A375 (cell line): ENCODE measurements around a stretch of chr9.

DNA sequence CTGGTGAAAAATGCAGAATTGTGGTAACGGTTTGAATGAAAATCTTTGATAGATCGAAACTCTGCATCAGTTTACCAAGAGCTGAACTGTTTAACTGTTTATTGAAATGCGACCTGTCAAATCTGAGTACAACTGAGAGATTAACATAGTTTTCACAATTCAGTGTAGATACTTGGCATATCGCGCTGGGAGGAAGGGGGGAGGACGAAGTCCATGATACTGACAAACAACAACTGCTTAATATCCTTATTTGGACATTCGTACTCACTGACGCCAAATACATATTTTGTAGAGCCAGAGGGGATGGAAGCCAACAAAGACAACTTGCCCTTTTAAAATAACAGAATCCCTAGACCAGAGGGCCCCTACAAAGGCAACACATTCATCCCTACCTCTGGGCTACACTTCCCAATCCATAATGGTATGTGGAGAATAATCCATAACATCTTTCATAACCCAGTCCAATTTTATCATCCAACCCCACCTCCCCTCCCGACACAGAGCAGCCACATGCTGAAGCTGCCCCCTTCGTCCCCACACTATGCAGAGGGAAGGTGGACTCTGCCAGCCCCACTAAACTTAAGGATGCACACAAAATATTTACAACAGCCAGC is 93.1 kb downstream of the GLIS3 start:
- RAMPAGE, long total RNA = no peak

DNA sequence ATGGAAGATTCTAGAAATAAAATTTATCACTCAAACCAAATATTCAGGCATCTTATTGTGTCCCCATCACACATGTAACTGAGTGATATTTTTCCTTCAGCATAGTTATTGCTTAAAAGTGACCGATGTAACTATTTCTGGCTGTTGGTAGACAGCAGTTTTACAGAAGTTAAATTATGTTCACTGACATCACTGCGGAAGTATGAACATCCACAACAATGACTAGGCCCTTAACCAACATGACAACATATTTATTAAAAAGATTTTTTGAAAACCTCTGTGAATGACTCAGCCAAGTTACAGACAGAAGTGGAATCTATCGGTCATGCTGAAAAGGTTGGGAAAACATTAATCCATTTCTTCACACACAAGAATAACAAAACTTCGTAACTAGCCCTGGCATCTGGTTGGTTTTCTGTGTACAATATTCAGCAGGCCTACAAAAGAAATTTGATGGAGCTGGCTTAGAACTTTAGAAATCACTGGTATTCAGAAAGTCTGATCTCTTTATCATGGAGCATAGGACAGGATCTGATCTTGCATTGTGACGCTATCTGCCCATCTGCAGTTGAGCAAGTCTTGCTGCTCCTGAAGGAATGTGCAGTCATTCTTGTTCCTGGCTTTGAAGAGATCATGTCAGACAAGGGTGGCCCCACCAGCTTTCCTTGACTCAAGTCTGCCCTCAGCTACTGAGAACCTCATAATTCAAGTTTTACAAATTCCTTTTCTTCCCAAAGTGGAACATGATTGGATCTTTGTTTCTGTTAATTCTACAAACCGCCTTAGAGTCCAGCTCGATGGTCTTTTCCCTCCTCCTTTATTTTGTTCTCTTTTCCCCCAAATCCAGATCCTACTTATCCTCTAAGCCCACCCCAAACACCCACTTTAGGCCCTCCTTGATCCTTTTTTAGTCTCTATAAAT is 6.4 kb downstream of the GLIS3 start:
- RAMPAGE, long total RNA = no peak

GRCh38 chr9:4305009-4305723 is 5.3 kb upstream of the GLIS3 start:
- RAMPAGE, long total RNA = no peak

DNA sequence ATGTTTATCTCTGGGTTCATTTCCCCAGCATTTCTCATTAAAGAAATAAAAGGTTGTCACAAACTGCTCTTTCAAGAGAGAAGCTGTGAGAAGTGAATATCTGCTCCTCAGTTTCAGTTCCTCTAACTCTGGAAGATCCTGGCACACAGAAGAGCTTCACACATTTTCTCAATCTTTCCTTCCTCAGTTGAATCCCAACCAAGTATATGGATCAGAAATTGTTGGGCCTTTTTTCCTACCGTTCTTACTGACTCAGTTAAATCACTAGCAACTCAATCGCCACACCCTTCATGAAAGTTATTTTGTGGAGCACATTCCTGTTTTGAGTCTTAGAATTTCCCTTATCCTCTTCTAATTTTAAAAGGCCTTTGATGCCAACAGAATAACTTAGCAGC is 59.4 kb upstream of the SLC1A1 start:
- RAMPAGE, long total RNA = no peak

DNA sequence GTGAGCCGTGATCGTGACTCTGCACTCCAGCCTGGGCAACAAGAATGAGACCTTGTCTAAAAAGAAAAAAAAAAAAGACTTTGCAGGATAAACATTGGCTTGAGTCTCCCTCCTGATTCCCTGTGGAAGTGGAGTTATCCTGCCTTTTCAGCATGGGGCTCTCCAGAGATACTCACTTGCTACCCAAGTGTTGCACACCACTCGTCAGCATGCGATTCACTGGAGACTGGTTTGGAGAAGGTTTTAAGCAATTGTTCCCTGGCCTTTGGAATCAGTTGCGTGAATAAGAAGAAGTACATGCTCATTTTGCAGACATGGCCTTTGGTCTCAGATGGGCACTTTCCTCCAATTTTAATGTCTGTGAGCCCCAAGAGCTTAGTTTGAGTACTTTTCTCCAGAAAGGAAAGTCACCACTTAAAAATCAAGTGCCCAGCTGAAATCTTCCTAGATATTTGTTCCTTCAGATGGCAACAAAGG is 2.5 kb downstream of the SLC1A1 start:
- RAMPAGE, long total RNA = no peak

GRCh38 chr9:4503002-4503647 is 12.9 kb downstream of the SLC1A1 start:
- RAMPAGE, long total RNA = no peak

DNA sequence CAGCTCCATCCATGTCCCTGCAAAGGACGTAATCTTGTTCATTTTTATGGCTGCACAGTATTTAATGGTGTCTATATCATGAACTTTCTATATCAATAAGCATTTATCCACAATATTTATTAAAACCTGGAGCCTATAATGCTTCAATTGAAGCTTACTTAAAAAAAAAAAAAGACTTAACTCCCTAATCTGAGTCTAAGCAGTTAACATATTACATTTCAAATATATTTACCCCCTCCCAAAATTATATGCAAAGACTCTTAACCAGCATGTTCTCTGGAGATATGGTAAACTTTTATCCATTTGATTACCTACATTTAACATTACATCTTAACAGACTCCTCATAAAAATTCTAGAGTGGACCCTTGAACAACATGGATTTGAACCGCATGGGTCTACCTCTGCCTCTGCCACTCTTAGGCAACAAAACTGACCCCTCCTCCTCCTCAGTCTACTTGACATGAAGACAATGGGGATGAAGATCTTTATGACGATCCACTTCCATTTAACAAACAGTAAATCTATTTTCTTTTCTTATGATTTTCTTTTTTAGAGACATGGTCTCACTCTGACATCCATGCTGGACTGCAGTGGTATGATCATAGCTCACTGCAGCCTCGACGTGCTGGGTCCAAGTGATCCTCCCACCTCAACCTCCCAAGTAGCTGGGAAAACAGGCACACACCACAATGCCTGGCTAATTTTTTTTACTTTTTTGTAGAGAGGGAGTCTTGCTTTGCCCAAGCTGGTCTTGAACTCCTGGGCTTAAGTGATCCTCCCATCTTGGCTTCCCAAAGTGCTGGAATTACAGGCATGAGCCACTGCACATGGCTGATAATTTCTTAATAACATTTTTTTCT is 9.4 kb downstream of the AK3 start:
- RAMPAGE, long total RNA = no peak

DNA sequence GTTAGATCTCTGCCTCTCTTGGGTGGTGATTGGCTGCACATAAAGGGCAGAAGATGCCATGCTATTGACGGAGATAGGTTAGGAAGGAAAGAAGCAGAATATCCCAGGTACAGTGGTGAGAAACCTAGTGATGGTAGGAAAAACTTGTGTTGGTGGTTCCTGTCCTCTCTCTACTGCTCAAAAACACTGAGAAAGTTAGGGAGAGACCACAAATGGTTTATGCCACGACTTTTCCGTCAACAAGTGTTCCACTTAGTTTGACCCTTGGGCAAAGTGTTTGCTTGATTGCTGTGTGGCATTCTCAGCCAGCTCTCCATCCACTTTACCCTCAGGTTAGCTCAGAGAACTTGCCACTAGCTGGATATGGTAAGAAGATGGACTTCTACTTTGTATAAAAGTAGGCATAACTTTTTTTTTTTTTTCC is 1.5 kb downstream of the RCL1 start:
- RAMPAGE, long total RNA = no peak

DNA sequence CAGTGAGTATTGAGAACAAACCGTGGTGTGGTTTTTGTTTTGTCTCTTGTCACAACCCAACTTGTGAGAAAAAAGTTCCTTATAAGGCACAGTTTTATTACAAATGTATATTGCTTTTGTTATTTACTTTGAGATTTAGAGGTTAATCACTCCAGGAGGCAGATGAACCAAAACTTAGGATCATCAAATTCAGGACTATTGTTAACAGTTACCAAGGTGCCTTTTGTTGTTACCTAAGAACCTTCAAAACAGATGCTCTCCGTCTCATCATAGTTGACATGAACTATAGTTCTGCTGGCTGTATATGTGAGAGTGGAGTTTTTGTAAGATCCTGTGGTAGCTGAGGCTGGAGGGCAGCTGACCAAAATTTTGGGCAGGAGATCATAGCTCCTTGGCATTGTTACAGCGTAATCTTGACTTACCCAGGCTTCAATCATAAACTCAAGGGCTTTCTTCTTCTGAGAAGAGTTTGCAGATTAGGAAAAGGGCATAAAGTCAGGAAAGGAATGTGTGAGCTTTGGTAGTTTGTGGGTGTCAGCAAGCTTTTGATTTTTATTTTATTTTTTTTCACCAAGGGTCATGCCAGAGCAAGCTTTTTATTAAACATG is 34.4 kb downstream of the RCL1 start:
- RAMPAGE, long total RNA = no peak

DNA sequence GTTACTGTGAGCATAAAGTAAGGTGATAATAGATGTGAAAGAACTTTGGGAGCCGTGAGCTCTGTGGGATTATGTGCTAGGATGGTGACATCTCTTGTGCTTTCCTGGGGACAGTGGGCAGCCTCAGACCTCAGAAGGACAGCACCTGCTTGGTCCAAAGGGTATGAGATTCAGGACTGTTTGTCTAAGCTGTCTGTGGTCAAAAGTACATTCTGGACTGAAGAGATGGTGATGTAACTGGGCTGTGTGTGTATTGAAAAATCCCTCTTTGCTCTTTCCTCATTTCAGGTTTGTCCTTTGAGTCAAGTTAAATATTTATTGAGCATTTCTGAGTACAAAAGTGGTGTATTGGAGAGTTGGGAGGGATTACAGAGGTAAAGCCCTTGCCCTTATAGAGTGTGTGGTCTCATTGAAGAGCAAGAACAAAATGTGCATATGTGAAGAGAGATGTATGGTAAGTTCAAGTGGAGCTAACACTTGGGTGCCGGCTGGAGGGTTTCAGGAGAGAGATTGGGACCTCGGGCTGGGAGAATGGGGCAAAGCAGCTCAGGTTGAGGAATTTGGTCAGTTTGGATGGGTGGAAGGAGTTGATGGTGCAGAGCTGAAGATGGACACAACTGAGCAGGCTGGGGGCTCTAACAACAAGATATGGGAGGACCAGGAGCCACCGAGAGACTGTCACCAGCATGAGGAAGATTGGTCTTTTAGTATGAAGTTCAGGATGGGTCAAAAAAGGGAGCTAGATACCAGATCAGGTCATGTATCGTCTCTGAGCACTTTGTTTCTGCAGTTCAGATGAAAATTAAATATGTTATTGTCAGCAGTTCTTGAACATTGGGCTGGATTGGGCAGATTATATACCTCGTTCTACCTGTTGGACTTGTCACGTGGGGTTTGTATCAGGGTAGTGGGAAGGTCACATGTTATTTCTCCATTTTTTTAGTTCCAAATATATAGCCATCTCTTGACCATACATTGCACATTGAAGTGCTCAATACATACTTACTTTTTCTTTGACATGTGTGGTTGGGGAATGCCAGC is 47.0 kb downstream of the RCL1 start:
- RAMPAGE, long total RNA = no peak

DNA sequence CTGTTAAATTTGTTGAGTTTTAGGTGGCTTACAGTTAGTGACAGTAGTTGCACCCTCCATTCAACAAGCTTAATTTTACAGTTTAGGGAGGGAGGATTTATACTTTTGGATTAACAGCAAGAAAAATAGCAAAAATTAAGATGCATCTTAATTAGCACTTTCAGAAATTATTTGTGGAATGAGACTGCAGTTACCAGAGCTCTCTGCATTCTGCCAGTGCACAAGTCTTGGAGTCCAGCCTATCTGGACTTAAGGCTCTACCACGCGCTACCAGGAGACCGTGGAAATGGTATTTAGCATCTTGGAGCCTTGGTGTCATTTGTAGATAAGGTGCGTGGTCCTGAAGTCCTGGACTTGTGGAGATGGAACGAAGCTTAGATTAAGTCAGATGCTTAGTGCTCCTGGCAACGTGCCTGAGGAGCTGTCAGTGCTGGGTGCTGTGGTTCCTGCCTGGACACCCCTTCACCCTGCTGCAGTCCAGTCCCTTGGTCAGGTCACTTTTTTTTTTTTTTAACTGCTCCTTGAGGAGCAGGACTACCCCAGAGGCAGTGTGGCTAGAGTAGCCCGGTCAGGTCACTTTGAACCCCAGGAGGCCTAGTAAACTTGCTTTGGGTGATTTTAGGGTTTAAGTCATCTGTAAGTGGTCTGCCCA is 59.7 kb downstream of the RCL1 start:
- RAMPAGE, long total RNA = no peak

GRCh38 chr9:5435859-5436879 is 1.6 kb downstream of the PLGRKT start:
- RAMPAGE, long total RNA = no peak

DNA sequence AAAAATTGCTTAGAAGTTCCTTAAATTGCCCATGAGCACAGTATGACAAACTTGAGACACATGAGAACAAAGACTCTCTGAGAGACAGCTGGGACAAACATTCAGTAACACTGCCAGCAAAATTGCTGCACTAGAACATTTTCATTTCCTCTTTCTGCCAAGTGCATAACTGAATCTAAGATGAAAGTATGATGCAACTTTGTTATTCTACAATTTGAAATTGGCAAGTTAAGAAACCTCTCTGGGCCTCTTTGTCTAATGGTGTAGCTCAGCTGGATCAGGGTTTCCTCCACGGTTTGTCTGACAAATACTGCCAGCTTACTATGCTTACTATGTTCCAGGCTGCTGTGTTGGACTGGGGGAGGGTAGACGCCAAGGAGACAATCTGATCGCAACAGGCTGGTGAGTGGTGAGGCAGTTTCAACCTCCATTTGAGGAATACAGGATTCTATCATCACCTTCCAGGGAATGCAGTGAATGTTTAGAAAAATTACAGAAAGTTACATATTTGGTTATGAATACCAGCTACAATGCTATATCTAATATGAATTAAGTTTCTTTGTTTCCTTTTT is 1.7 kb upstream of the RIC1 start:
- RAMPAGE, long total RNA = no peak

GRCh38 chr9:5628484-5629046 is 342 bp upstream of the RIC1 start:
- RAMPAGE, long total RNA = no peak

DNA sequence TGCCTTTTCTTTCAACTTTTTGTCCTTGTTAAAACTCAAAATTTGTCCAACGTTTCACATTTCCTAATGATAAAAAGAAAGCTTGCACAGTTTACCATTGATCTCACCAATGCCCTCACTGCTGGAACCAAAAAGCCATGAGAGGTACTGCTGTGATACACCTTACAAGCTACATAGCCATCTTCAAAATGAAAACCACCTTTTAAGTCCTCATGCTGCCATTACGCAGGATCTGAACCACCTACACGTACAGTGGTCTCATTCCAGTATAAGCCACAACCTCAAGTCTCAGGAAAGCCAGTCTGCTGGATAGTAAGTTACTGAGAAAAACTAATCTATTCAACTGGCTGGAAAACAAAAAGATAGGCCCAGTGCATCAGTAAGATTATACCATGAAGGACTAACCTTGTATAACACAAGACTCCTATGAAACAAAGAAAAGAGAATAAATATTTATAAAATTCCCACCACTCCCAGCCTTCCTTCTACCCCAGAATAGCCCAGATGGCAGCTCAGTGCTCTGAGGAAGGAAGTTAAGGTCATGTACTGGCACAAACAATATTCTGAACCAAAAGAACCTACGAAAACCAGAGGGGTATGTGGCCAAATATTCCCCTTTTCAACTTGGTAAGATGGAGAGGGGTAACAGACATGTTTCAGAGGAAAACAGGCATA is 47.0 kb downstream of the ERMP1 start:
- RAMPAGE, long total RNA = no peak

- RAMPAGE, long total RNA = no peak
Observed at GRCh38 chr9:5830485-5831250, 2.2 kb downstream of the ERMP1 start.

DNA sequence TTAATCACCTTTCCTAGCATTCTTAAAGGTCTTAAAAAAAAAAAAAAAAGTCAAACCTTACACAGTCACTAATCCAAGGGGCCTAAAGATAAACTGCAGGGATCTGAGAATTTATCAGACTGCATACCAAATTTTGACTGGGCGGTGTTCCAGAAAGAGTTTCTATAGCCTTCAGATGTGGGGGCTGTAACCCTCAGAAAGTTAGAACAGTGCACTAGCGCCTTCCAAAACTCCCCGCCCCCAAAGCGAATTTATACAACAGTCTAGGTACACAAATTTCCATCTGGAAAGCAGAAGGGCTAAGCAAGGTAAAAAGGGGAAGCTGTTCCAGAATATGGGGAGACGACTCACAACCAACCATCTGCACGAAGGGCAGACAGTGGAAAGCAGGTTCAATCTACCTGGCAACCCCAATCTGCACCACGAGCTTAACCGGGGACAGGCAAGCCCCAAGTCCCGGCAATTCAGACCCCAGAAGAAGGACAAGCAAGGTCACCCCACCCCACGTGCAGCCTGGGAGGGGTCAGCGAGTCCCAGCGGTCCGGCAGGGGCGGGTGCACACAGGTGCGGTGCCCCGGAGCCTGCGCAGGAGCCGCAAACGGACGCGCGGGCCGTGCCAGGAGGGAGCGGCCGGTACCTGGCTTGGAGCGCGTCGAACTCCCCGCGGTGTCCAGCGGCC is 725 bp downstream of the ERMP1 start:
- RAMPAGE, long total RNA = no peak

DNA sequence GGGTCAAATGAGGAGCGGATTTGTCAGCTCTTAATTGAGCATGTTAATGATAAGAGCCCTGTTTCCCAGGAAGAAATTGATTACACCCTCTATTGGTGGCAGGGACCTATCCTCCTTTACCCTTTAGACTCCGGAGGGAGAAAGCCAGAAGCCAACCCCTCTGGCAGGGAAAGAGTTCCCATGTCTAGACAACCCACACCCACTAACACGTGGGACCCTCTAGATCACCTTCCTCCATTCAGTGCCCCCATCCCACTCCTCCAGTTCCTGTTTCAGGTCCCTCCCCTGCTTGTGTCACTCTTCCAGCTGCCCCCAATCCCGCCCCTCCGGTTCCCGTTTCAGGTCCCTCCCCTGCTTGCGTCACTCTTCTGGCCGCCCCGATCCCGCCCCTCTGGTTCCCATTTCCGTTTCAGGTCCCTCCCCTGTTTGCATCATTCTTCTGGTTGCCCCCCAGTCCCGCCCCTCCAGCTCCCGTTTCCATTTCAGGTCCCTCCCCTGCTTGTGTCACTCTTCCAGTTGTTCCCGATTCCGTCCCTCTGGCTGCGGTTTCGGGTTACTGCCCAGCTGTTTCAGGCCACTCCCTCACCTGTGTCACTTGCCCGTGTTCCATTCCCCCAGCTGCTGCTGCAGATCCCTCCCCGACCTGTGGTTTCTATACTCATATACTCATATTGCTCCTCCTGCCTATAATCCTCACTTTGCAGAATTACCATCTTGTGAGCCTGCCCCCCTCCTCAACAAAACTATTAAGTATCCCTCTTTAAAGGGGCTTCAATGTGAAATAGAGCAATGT is 64.8 kb upstream of the RANBP6 start:
- RAMPAGE, long total RNA = no peak

DNA sequence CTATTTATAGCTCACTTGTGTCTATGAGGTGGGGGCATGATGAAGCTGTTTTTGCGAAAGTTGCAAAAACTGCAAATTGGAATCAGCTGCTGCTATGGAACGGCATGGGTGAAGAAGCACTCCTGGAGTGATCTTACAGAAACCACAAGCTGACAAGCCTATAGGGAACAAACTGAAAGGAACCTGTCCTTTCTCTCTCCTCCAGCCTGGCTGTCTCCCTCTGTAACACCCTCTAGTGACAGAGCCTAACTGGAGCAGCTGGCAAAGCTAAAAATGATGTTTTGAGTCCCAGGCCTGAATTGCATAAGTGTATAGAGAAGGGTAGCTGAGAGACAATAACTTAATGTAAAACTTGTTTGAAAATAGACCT is 91.6 kb upstream of the RANBP6 start:
- RAMPAGE, long total RNA = no peak

DNA sequence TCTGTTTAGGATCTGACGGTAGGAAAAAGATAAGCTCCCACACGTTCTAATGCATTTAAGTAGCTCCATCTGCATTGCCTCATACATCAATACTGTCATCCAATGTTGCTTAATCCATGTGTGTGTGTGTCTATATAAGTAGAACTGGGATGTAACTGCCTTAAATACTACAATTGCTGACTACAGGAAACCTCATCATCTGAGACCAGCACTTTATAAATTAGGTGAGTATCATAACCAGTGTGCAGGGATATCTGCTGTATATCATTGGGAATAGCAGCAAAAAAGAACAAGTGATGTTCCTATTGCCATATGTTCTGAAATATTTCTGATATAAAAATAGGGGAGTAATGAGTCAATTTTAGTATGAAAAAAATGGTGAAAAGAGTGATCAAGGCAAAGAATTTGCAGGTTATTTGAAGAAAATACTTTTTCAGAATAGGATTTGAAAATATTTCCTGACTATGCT is 21.3 kb downstream of the IL33 start:
- RAMPAGE, long total RNA = no peak